Fallopian tube (tissue), 1 donor: ENCODE measurements around the genes ZNF3 and TRAPPC14.

DNA sequence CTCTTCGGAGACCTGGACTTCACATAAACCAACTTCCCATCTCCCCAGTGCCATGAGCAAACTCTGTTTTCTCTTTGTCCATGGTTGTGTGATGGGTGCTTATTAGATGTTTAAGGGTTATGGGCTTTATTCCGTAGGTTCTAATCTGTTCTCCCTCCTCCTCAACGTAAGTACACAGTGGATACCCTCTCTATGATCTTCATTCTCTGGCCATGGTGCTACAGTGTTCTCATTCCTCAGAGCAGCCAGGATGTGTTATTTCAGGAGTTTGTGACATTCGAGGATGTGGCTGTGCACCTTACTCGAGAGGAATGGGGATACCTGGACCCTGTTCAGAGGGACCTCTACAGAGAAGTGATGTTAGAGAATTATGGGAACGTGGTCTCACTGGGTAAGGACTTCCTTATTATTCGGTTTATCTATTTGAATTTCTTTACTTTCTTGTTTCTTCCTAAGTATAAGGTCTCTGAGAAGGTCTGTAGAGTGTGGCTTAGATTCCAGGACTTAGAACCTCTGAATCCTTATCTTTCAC is 3.7 kb downstream of the ZNF655 start:
- PRO-cap: no peak

DNA sequence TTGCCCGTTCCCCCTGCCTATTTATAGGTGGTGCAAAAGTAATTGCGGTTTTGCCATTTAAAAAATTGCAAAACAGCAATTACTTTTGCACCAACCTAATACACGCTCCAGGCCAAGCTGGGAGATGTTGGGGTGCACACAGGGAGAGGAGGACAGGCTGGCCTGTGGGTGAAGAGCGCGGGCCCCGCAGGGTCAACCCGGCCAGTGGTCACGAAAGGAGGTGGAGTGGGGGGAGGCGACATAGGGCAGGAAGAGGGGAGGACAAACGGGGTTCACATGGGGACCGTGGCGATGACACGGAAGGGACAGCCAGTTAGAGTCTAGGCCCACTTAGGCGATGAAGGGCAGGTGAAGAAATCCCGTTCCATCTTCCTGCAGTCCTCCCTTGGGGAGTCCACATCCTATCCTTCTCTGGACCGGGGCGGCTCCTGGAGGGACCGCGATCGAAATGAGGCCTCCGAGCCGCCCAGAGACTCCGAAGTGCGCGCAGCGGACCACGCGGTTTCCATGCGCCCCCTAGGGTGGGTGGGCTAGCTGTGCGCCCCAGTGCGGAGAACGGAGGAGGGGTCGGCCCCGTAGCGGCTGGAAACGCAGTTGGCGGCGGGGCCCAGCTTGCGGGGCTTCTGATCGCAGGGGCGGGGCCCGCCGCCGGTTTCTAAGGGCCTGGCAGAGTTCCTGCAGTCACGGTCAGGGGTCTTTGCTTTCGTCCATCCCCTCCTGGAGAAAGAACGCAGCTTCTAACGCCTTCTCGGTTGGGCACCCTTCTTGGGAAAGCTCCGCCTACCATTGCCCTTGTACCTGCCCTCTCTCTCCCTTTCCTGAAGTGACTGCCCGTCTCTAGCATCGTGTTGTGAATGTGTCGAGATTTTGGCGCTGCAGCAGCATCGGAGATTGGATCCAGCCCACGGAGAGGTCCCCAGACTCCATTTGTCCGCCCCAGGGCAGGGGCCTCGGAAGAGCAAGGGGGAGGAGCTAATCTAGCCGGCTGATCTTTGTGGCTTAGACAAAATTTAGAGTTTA is 18.0 kb upstream of the TMEM225B start:
- PRO-cap: unidirectional peak, minus-strand start at position 952 of the sequence

DNA sequence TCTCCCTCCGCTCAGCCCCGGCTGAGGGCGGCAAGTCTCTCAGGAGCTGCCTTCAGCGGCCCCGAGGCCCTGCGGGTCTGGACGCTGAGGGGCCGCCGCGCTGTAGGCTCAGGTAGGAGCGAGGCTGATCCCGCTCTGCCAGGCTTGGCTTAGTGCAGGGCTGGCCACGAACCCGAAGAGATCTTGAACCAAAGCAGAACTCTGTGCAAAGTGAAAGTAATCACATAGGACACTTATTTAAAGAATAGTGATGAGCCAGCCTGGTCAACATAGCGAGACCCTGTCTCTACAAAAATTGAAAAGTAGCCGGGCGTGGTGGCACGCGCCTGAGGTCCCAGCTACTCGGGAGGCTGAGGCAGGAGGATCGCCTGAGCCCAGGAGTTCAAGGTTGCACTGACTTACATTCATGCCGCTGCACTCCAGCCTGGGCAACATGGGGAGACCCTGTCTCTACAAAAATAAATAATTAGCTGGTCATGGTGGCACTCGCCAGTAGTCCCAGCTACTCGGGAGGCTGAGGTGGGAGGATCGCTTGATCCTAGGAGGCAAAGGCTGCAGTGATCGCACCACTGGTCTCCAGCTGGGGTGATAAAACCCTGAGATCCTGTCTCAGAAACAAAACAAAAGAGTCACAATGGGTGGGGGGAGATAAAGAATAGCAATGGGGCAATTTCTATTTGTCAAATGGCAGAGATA is 532 bp downstream of the ZSCAN25 start:
- PRO-cap: no peak

DNA sequence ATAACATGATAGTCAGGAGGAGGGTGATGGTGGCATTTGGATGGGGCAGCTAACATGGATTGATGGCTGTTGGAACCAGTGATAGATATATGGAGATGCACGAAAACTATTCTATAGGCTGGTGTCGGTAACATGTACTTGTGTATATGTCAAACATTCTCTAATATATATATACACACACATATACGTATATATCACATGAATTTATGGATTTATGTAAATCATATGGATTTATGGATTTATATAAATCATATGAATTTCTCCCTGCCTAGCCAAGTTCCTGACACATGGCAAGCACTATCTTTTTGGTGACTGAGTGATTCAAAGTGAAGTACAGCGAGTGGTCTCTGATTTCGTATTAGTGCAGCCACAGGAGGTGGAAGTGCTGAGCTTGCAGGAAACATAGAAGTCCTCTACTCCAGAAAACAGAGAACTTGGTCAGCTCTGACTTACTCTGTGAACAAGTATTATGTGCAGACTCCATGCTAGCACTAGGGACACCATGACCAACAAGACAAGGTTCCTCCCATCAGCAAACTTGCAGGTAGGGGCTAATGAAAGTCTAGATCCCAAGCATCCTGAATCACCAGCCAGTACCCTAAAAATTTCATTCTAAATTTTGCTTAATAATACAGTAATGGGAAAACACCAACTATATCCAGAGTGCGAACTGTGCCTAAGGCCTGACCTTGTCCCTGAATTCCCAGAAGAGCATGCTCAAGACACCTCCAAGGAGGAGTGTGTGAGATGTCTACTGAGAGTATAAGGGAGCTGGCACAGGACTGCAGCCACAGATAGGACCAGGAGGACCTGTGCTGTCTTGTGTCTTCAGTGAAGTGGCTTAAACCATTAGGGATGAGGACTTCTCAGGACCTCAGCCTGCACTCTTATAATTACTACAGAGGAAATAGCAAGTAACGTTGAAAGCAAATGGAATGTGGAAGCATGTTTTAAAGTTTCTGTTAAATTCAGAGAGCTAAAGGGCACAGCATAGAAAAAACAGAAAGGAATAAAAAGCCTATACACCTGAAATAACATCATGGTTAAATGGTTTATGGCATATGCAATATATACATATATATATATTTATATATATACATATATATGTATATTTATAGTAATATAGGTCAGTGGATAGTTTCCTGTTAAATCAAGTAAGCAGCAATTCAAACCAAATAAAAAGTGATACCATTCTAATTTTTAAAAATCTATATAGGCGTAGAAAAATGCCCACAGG is 28.3 kb downstream of the CYP3A5 start:
- PRO-cap: no peak

DNA sequence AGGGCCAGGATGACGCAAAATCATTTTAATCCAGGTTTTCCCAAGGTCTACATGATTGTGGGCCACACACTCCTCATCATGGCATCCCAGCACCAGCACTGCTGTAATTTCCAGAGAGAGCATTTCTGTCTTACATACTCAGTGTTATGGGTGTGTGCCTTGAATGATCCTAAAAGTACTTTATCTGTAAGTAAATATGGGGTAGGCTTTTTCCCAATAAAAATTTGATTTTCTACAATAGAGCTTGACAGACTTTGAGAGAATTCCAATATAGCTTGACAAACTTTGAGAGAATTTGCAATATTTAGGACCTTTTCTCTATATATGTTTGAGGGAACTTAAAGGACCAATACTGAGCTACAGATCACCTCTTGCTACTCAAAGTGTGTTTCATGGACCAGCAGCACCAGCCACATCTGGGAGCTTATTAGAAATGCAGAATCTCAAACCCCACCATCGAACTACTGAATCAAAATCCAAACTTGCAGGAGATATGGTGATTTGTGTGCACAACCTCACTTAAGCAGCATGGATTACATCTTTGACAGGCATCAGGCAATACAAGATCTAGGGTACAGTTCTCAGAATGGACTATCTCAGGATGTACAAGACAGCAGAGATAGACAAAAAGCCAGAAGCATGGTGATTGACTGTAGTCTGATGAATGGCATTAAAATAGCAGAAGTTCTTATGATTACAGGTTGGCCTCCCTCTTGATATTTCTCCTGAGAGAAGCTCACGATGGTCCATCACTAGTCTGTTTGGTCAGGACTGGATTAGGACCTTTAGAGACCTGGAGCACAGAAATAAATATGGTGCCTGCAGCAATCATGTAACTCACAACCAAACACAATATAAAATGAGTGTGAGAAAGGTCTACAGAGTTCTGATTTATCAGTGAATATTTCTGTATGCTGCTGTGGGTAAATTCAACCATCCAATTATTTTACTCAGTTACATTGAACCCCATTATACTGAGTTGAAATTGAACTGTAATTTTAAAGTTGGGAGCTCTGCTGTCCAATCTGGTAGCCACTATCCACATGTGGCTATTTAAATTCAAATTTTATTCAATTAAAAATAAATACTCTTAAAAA is 18.6 kb downstream of the CYP3A5 start:
- PRO-cap: no peak

- PRO-cap: no peak
Measured at GRCh38 chr7:99667198-99667579, 12.6 kb downstream of the CYP3A5 start.

DNA sequence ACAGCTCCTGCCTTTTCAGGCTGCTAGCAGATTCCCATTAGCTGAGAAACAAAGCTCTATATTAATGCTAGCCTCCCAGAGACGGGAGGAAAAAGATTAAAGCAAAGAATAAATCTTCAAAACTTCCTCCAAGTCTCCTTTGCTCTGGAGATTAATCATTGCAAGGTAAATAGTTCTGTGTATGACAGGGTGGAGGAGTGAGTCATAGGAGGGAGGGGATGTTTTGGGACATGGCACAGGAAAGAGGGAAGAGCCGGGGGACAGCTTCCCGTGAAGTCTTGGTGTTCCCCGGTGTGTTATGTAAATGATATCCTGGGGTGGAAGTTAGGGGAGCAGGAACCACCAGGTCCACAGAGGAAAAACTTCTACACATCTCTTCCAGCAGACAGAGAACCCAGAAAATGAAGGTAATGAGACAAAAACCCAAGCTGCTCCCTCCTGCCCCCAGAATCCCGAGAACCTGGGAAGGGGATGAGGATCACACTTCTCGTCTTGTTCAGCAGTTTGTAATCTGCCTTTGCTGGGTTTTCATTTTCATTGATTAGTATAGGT is 19.4 kb upstream of the CYP3A5 start:
- PRO-cap: no peak

- PRO-cap: no peak
Measured at GRCh38 chr7:99823014-99823405, 4.8 kb upstream of the CYP3A43 start.

DNA sequence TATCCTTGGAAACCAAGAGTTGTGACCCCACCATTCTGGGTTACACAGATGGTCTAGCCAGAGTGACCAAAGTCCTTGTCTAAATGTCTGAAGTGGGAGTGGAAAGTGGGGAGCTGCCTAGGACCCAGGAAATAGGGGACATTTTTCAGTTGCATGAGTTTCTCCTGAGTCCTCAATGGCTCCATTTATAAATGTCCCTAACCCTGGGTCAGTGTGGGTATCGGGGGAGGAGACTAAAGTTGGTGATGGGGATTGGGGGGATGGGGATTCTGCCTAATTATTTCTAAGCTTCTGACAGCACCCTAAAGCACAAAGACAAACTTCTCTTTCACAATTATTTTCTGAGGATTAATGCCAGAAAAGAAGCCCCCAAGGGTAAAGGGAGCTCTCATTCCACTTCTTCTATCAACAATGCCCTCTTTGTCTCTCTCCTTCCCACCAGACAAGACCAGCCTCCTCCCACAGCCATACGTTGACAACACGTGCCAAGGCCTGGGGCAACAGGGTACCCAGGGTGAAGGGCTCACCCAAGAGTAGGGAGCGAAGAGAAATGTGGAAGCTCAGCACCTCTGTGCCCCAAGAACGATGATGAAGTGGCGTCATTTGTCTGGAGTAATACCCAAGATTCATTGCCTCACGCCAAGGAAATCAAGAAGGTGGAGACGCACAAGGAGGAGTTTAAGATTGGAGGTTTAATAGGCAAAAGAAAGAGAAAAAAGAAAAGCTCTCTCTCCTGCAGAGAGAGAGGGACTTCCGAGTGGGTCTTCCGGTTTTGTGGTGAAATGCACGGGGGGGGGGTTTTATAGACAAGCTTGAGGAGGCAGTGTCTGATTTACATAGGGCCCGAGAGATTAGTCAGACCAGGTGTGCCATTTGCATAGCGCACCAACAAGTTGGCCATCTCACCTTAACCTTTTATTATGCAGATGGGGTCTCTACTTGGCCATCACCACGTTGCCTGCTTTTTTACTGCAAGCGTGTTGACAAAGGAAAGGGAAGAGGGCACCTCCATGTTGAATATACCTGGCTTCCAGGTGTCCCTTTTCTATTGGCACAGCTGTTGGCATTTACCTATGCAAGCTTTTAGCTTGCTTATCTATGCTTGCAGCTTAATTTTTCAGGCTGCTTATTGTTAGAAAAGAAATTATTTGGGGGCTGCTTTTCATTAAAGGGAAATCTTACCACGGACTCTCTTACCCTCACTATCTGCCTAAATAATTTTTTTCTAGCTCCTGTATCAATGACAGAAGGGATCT is 14.5 kb upstream of the GJC3 start:
- PRO-cap: no peak

GRCh38 chr7:100029795-100030084 is 14.3 kb downstream of the ZKSCAN1 start:
- PRO-cap: no peak

DNA sequence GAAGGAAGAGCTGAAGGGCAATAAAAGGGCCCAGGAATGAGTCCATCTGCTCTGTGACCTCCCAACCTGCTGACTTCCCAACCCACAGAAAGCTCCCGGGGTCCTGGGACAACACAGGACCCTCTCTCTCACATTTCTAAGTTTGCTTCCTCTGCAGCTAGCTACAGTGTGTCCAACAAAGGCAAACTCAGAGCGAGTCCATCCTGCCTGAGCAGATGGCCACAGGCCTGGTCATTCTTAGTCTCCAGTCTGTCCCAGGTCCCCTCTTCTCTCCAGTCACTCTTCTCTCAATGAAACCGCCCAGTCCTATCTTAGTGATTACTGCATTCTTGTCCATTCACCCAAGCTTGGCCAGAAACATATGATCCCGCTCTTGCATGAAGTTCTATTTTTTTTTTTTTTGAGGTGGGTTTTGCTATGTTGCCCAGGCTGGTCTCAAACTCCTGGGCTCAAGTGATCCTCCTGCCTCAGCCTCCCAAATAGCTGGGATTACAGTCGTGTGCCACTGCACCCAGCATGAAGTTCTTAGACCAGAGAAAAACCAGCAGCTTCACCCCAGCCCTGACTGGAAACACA is 5.8 kb downstream of the ZNF3 start:
- PRO-cap: no peak

GRCh38 chr7:100081567-100082289 is at the start of gene ZNF3:
ZNF3 (minus strand) TSS chr7:100081723.
- PRO-cap: bidirectional peak, plus-strand start at chr7:100081905, minus-strand start at chr7:100081718

- PRO-cap: no peak
Measured at GRCh38 chr7:100093487-100094521, 5.0 kb downstream of the COPS6 start.

DNA sequence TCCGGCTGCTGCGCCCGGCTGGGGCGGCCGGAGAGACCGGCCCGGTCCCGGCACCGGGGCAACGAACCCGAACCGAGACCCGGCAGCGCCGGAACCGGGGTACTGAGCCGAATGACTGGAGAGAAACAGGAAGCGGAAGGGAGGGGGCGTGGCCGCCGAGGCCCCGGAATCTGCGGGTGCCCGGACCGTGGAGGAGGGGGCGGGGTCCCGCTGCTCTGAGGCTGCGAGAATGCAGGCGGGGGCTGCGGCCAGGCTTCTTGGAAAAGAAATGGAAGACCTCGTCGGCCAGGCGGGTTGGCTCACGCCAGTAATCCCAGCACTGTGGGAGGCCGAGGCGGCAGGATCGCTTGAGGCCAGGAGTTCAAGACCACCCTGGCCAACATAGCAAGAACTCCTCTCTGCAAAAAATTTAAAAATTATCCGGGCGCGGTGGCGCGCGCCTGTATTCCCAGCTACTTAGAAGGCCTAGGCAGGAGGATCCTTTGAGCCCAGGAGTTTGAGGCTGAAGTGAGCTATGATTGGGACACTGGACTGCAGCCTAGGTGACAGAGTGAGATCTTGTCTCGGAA is at the start of gene TRAPPC14:
TSS of gene TRAPPC14 (minus strand) at position 134 of the 569 bp plus-strand sequence.
- PRO-cap: bidirectional peak, plus-strand start at position 192 of the sequence, minus-strand start at position 113 of the sequence

- PRO-cap: bidirectional peak, plus-strand start at chr7:100221473, minus-strand start at chr7:100221377
Measured at GRCh38 chr7:100220635-100221670, 1.2 kb downstream of the PVRIG start.

DNA sequence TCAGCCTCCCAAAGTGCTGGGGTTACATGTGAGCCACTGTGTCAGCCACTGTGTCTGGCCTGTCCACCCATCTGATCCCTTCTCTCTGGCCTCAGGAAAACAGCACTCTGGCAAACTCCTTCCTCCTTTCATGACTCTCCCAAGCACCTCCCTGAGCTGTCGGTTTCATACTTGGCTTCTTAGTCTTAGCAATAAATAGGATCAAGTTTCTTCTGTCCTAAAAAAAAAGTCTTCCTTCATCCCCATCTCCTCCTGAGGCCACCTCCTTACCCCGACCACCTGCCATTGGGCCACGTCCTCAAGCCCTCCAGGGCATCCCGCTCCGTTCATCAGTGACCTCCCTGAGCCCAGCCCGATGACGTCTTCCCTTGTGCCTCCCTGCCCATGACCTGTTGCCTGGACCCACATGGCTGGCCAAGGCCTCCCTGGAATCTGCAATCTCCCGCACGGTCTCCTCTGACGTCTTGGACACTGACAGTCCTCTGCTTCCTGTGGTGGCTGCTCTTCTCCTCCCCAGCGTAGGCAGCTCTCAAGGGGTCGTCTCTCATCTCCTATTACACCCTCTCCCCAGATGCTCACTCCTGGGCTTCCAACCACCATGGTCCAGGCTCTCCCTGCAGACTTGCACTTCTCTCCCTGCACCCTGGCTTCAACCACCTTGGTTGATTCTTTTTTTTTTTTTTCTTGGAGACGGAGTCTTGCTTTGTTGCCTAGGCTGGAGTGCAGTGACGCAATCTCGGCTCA is 26.6 kb downstream of the PVRIG start:
- PRO-cap: no peak

DNA sequence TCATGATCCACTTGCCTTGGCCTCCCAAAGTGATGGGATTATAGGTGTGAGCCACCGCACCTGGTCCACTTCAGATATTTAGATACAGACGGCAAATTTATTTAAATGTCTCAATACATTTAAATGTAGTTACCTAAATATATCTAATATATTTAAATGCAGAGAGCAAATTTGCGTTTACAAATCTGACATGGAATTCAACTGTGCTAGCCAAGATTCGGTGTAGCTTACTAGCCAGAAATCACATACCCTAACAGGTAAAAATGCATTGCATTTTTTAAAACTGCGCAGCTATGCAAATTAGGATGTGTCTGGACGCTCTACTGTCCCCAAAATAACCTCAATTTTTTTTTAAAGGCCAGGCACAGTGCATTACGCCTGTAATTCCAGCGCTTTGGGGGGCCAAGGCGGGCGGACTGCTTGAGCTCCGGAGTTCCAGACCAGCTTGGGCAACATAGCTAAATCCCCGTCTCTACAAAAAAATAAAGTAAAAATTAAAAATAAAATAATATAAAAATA is 22.9 kb upstream of the PILRB start:
- PRO-cap: no peak

GRCh38 chr7:100338044-100338580 is 19.8 kb upstream of the PILRB start:
- PRO-cap: no peak

DNA sequence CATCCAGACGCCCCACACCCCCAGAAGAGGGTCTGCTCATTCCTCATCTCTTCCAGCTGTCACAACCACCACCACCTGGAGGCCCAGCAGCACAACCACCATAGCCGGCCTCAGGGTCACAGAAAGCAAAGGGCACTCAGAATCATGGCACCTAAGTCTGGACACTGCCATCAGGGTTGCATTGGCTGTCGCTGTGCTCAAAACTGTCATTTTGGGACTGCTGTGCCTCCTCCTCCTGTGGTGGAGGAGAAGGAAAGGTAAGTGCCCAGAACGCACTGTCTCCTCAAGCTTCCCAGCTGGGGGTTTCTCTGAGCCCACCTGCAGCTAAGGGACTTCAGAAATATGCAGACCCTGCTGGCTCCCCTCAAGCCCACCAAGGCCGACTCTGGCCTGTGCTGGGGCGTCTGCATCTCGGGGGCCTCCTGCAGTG is 1.4 kb downstream of the PILRB start:
- PRO-cap: no peak

DNA sequence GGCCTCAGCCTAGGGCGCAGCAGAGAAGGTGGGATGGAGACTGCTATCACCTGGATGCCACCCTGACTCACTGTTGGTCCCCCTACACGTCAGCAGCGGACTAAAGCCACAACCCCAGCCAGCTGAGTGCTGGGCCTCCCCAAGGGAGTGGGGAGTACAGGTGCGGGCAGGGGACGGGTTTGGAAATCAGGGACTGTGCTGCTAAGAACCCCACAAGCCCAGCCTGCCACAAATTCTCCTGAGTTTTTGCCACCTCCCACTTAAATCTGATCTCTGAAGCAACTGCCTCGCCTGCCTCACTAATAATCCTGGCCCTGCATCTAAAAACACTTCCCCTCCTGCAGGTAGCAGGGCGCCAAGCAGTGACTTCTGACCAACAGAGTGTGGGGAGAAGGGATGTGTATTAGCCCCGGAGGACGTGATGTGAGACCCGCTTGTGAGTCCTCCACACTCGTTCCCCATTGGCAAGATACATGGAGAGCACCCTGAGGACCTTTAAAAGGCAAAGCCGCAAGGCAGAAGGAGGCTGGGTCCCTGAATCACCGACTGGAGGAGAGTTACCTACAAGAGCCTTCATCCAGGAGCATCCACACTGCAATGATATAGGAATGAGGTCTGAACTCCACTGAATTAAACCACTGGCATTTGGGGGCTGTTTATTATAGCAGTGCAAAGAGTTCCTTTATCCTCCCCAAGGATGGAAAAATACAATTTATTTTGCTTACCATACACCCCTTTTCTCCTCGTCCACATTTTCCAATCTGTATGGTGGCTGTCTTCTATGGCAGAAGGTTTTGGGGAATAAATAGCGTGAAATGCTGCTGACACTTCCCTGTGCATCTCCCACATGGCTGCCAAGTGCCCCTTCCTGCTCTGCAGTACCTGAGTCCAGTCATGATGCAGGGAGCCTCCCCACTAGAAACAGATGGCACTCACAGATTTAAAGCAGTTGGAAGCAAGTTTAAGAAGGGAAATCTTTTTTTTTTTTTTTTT is 6.0 kb upstream of the PILRA start:
- PRO-cap: no peak